Renal cortical epithelial cell (primary cell): Measurements from ENCODE around the genes GOLGA8O and GJD2.

- RRBS: no CpG with 5 or more reads among the region's 5 CpGs
Observed at GRCh38 chr15:31398822-31399033, 72.1 kb downstream of the KLF13 start.

DNA sequence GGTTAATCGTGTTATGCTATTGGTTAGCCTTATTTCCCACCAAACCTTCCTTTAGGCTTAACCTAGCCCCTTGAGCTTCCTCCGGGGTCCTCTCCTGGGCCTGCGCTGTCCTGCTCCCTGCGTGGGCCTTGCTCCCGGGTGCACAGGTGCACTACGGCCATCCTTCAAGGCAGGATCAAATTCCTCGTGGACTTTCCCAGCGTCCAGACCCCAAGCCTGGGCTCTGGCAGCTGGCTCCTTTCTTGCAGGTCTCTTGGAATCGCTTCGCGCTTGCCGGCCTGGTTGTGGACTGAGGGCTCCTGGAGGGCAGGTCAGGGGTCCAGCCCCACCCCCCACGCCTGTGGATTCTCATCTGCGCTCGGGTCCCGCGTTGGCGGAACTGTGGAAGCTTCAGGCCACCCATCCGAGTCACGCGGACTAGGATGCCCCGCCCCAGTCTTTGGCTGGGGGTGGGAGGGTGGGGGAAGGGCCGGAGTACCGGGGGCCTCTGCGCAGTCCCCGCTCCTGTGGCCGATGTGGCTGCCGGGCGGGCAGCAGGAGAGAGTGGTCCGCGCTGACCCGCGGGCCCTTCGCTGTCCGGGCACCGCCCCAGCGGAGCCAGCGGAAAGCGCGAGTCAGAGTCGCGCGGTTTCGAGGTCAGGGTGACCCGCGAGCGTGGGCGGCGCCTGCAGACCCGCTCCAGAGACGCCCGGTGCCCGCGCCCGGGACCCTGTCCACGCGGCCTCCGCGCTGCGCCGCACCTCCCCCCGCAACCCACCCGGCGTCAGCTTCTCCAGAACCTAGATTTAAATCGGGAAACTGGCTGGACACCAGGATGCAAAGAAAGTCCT is 114.1 kb downstream of the KLF13 start:
- RRBS: 9% methylated on average over 25 of the region's 65 CpGs

GRCh38 chr15:31472774-31473539 is 146.3 kb downstream of the KLF13 start:
- RRBS: no CpG with 5 or more reads among the region's 9 CpGs

DNA sequence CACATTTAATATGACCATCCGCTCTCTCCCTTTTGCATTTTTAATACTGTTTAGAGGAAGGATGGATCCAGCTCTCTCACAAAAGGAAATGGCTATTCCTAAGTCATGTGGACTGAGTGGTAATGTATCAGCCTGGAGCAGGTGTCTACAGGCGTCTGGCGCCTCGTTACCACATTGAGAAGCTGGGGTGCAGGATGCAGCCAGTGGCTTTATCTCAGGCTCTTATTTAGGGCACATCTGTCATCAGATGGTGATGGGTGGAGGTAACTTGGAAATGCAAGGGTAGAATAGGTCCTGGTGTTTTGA is 154.0 kb downstream of the KLF13 start:
- RRBS: no CpG with 5 or more reads among the region's 4 CpGs

GRCh38 chr15:31869490-31870326 is 765 bp downstream of the OTUD7A start:
- RRBS: no CpG with 5 or more reads among the region's 66 CpGs

DNA sequence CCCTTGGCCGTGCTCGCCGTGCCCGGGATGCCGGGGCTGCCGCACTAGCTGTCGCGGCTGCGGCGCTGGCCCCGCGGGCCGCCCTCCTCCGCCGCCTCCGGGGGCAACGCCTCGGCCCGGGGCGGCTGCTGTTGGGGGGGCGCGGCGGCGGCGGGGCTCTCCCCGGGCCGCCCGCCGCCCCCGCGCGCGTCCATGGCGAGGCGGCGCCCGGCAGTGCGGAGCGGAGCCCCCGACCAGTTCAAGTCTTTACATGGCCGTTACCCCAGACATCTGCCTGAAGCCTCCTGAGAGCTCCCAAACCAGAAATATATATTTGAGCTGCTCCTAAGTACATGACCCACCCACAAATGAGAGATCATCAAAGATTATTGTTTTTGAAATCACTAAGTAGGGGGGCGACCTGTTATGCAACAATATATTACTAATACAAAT is 87.6 kb downstream of the GOLGA8K start:
- RRBS: no CpG with 5 or more reads among the region's 42 CpGs

- RRBS: no CpG with 5 or more reads among the region's 9 CpGs
Observed at GRCh38 chr15:32455366-32456064, at the start of gene GOLGA8O. GOLGA8O (minus strand) TSS chr15:32455634.

DNA sequence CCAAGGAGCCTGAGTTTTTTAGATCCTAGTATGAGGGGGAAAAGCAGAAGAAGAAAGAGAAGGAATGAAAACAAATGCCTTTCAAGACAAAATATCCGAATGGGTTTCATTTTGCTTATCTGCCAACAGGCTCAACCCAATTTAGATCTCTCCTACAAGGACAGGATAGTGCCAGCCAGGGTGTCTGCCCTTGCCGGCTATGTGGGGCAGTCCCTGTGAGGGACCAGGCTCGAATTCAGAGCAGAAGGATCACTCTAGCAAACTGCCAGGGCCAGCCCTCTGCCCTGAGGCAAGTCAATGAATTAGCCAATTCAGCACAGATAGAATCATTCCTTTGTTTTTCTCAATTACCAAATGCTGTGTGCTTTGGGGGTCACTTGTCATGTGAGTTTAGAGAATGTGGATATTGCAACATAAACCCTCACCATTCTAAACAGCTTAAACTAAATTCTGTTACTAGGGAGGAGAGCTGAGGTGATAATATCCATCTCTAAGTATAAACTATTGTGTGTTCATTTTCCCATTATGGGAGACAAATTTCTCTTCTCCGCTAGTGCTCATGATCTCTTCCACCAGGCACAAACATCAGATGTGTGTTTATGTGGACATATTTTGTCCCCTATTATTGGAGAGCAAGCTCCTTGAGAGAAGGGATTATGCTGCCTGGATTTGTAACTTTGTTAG is 28.7 kb downstream of the SCG5 start:
- RRBS: no CpG with 5 or more reads among the region's 4 CpGs

- RRBS: no CpG with 5 or more reads among the region's 3 CpGs
Observed at GRCh38 chr15:32684275-32684739, 33.5 kb upstream of the GREM1 start.

- RRBS: 2% methylated on average over 19 of the region's 76 CpGs
Observed at GRCh38 chr15:32718376-32719120, 744 bp downstream of the GREM1 start.

GRCh38 chr15:32818493-32819766 is 101.1 kb downstream of the GREM1 start:
- RRBS: no CpG with 5 or more reads among the region's 14 CpGs

DNA sequence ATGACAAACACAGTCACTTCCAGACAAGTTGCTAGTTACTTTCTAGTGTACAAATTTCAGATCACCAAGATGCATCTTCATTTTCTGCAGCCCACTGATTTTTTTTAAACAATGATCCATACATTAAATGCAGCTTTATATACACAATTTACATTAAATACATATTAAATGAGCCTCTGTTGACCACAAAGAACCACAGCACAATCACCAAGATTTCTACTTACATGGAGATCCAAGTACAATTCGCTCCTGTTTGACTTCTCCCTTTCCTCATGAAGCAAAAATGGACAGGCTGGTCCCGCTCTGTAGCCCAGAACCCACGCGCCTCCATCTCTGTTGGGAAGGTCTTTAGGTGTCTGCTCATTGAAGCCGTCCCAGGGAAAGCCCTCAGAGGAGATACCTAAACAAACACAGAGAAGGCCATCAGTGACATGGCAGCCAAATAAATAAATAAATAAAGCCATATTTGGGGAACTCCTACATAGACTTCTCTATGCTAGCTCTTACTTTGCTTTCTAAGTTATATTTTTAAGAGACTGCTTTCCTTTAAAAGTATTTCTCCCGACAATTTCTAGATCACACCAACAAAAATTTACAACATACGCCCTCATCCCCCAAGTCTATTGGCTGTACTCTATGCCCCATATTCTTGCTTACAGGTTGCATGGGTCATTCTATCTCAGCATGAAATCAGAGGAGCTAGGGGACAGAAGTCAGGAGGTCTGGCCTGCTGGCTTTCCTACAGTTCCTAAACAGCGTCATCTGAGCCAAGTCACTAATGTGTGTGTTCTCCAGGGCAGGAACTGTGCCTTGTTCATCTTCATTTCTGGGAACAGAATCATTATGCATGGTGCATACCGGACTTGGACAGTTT is 105.7 kb downstream of the FMN1 start:
- RRBS: no CpG with 5 or more reads among the region's 9 CpGs

- RRBS: no CpG with 5 or more reads among the region's 3 CpGs
Observed at GRCh38 chr15:33152524-33152770, 42.1 kb downstream of the FMN1 start.

- RRBS: no CpG with 5 or more reads among the region's 4 CpGs
Observed at GRCh38 chr15:33242623-33243141, 48.2 kb upstream of the FMN1 start.

DNA sequence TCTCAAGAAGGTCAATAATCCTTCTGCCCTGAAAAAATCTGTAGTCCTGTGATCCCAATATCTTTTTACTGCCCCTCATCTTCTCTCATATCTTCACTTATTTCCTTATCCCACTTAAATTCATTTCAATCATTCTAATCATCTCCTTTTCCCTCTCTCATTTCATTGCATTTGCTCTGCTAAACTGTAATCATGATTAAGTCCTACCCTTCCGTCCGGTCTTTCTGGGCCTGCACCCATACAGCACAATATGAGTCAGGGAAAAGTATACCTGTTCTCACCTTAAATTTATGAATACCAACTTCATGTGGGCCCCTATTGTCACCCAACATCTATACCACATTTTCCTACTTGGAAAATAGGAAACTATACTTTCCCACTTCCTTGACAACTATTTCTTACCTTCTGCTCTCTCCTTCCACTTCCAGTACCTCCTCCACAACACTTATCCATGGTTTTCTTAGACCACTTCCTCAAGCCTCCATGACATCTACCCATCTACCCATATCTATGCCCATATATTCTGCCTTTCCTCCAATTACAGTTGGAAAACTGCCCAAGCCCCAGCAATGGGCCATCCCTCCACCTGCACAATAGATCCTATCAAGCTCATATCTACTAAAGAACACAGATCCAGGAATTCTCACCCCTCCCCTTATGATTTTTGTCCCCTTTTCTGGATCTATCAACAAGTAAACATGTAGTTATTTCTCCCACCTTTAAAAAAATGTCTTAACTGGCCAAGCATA is 29.5 kb downstream of the CHRM5 start:
- RRBS: no CpG with 5 or more reads among the region's 2 CpGs

DNA sequence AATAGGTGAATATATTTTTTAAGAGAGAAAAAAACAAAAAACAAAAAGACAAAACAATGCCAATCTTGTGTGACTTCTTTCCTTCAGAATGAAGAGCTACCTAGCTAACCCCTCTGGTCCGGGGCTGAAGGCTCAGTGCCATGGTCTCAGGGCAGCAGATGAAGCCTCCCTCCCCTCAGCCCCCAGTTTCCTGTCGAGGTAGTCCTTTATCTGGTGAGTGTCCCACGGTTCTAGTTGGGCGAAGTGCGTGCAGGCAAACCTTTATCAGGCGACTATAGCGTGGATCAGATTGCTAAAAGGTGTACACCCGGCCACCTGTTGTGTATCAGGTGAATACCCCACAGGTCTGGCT is 725 bp downstream of the SLC12A6 start:
- RRBS: 5% methylated on average over 1 of the region's 8 CpGs

DNA sequence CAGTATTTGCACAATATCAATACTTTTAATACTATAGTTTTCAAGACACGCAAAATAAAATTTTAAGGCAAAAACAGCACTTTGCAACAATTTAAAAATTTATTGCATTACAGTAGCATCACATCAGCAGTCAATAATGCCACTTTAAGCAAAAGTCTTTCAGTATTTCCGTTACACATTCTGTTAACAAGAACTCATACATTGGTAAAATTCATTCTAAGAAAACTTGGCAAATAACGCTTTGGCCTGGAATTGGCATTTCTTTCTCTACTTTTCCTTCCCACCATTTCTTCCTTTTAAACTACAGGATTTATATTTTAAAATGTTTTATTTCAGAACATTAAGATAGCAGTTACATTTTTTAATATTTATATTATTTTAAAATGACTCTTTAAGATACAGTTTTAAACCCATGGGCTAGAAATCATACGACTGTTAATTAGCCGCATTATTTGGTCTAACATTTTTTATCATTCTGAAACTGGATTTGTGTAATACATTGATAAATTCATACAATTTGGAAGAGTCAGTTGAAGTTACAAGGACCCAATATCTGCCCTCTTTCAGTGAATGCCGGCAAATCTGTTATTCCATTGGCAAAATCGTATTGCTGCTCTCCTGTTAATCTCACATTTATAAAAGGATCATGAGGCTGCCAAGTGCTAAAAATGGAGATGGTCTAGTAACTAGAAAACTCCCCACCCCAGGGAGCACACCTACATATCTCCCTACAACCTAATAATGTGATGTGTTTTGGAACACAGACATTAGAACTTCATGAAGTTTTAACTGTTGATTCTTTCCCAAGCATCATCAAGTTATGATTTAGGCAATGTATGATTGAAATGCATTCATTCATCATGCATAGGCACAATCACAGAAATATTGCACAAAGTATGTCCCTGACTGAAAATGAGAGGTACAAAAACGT is 12.3 kb upstream of the LPCAT4 start:
- RRBS: no CpG with 5 or more reads among the region's 8 CpGs

GRCh38 chr15:34754910-34755218 is at the start of gene GJD2:
GJD2 (minus strand) TSS chr15:34754998.
- RRBS: 3% methylated on average over 9 of the region's 44 CpGs

DNA sequence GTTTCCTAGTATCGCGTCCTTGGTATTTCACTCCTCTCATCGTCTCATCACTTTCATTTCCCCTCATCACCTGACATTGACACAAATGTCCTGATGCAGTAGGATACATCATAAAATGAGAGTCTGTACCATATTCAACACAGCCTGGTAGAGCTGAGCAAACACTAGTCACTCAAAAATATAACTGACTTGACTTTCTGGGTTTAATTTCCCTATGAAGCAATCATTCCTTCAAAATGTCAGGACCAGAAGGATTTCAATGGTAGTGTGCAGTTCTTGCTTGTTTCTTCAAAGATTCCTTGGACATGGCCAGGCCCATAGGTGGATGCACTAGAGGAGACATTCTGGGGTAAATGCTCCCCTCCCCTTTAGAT is 59.7 kb upstream of the ACTC1 start:
- RRBS: no CpG with 5 or more reads among the region's 3 CpGs

DNA sequence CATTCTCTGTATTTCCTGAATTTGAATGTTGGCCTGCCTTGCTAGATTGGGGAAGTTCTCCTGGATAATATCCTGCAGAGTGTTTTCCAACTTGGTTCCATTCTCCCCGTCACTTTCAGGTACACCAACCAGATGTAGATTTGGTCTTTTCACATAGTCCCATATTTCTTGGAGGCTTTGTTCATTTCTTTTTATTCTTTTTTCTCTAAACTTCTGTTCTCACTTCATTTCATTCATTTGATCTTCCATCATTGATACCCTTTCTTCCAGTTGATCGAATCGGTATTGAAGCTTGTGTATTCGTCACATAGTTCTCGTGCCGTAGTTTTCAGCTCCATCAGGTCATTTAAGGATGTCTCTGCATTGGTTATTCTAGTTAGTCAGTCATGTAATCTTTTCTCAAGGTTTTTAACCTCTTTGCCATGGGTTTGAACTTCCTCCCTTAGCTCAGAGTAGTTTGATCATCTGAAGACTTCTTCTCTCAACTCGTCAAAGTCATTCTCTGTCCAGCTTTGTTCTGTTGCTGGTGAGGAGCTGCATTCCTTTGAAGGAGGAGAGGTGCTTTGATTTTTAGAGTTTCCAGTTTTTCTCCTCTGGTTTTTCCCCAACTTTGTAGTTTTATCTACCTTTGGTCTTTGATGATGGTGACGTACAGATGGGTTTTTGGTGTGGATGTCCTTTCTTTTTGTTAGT is 190.0 kb downstream of the DPH6 start:
- RRBS: no CpG with 5 or more reads among the region's 8 CpGs